ReNcell CX (cell line): ENCODE measurements around the genes H2AC15, H1-5, H2AC17 and ZSCAN16.

DNA sequence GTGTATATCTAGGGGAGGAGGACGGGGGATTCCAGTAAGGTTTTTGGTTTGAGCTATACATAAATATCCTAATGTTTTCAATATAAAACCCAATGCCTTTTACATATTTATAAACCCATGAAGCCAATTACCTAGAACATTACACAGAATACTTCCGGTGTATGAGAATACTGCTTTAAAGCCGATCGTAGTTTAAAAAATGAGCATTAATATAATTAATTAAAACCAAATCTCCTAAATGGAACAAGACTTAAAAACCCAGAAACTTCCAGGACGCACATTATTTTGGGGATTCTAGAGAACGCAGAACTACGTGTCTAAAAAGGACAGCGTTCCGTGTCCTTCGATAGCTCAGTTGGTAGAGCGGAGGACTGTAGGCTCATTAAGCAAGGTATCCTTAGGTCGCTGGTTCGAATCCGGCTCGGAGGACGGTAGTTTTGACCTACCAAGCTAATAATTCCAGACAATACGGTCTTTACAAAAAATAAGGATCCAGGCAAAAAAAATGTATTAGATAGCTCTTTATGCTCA lies 19.9 kb upstream of the ABT1 start:
- PRO-cap, result unidirectional peak, plus-strand start at position 380 of the sequence

- PRO-cap, result no peak
These were observed 82.6 kb downstream of the H2BC11 start for GRCh38 chr6:27049972-27050511.

DNA sequence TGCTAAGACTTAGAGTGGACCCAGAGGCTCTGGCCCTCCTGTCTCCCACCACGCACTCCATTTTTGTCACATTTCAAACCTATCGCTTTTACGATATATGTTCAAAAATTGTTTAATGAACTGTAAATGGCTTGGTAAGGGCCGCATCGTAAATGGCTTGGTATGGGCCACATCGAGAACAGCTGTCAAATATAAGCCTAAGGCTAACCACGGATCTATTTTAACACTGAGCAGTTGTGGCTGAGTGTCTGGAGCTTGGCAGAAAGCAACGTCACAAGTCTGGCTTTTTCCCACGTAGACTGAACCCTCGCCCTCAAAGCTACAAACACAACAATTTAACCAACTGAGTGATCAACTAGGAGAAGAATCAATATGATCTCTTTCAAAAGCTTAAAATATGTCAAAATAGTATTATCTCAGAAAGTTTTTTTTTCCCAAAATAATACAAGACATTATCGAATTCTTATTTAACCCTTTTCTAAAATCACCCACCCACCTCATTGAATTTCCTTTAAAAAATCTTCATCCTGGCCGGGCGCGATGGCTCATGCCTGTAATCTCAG lies 29.2 kb downstream of the H2AC12 start:
- PRO-cap, result no peak

- PRO-cap, result no peak
These were observed 8.9 kb upstream of the PRSS16 start for GRCh38 chr6:27238394-27239305.

GRCh38 chr6:27303645-27304067 lies 8.4 kb downstream of the POM121L2 start:
- PRO-cap, result unidirectional peak, minus-strand start at chr6:27303857

- PRO-cap, result no peak
These were observed 6.7 kb upstream of the ZNF184 start for GRCh38 chr6:27479744-27479850.

DNA sequence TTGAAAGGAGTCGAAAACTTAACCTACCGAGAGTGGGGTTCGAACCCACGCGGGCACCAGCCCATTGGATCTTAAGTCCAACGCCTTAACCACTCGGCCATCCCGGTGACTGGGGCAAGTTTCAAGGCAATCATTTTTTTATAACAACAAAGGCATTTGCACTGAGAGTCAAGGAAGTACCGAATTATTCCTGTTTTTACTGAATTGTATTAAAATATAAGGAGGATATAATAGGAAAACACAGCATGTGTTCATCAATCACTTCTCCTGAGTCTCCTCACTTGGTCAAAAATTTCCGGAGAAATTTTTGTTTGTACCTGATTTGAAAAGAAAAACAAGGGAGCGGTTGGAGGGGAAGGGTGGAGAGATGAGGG lies 86.6 kb downstream of the H2BC13 start:
- PRO-cap, result unidirectional peak, minus-strand start at position 105 of the sequence

DNA sequence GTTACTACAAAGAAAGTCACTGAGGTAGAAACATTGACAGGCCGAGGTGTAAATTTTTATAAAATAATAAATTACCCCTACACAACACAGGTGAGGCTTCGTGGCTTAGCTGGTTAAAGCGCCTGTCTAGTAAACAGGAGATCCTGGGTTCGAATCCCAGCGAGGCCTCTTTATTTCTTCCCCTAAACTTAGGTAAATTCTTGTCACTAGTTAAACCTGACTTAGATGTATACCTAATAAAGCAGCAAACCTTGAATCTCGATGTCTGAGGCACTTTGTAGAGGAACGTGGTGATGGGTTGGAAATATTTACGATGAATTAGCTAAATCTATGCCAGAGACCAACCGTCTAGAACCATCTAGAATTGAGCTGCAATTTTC lies 81.1 kb downstream of the H2BC13 start:
- PRO-cap, result no peak

- PRO-cap, result no peak
These were observed 25.0 kb downstream of the H2BC13 start for GRCh38 chr6:27782561-27783375.

- PRO-cap, result no peak
These were observed 387 bp downstream of the H2AC13 start for GRCh38 chr6:27808352-27808768.

DNA sequence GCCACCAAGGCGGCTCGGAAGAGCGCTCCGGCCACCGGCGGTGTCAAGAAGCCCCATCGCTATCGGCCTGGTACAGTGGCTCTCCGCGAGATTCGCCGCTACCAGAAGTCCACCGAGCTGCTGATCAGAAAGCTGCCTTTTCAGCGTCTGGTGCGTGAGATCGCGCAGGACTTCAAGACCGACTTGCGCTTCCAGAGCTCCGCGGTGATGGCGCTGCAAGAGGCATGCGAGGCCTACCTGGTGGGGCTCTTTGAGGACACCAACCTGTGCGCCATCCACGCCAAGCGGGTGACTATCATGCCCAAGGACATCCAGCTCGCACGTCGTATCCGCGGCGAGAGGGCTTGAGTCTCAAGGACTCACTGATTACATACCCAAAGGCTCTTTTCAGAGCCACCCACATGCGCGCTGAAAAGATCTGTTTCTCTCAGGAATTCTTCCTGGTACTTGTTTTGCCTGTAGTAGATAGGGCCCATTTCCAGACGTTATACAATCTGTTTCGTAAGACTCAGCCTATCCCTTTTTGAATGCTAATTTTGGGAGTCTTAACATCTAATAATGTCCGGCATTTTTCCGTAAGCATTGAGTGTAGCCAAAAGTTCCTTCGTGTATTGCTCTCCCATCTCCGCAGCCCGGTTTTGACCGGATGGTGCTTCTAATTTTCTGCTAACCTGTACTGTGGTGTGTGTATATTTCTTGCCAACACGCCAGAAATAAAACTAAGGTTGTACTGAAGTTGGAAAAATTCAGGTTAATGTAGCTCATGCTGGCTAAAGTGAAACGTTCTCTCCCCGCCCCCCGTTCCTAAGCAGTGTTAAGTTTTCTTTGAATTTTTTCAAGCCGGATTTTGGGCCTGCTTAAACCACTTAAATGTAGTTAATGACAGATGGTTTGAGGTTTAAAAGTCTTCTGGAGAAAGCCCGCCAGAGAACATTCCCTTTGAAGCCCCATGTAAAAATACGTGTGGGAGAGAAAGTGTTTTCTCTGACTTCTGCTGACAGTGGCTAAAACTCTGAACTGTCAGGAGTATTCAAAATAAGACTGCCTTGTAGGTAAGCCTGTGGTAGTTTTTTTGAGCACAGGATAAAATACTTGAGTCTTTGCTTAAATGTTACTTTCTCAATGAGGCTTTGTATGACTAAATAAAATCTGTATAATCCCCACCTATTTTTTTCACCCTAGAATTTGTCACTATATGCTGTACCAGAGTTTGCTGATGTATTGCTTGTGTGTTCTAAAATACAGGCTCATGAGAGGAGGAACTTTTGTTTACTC lies 723 bp downstream of the H3C10 start:
- PRO-cap, result bidirectional peak, plus-strand start at position 145 of the sequence, minus-strand start at position 143 of the sequence

- PRO-cap, result bidirectional peak, plus-strand start at chr6:27837146, minus-strand start at chr6:27837026; bidirectional peak, plus-strand start at chr6:27837527, minus-strand start at chr6:27837591
These were observed 1.2 kb downstream of the H2AC15 start for GRCh38 chr6:27836702-27837646.

GRCh38 chr6:27838206-27838481 lies at the start of gene H2AC15:
Gene H2AC15, minus strand, starts transcription at chr6:27838375.
- PRO-cap, result bidirectional peak, plus-strand start at chr6:27838575, minus-strand start at chr6:27838260

GRCh38 chr6:27865896-27866504 lies 883 bp downstream of the H2AC16 start:
- PRO-cap, result no peak

- PRO-cap, result unidirectional peak, minus-strand start at chr6:27867582
These were observed at the start of gene H1-5 for GRCh38 chr6:27866913-27867959. Gene H1-5, minus strand, starts transcription at chr6:27867588.

DNA sequence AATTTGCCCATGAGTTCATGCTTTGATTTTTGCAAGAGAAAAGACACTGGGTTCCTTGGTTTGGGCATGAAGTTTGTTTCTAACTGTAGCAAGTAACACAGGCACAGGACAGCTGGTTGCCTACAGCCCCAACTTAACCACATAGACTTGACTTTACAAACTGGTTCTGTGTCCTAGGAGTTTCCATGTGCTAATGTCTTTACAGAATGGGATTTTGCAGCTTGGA lies 485 bp upstream of the H1-5 start:
- PRO-cap, result no peak

DNA sequence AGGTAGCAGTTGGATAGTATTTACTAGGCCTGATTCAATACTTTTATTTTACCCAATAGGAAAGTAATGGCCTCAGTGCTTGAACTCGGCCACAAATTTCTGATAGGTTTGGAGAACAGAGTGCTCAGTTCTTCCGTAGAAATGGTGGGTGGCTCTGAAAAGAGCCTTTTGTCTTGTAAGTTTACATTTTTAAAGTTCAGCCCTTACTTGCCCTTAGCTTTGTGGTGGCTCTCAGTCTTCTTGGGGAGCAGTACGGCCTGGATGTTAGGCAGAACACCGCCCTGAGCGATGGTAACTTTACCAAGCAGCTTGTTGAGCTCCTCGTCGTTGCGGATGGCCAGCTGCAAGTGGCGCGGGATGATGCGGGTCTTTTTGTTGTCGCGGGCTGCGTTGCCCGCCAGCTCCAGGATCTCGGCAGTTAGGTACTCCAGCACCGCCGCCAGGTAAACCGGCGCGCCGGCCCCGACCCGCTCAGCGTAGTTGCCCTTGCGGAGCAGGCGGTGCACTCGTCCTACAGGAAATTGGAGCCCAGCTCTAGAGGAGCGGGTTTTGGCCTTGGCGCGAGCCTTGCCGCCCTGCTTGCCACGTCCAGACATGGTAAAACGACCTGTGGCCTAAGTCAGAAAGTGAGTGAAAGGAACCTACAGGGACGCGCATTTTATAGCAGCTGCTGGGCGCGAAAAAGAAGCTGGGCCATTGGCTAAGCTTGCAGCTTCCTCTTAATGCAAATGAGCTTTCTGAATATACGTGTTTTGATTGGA lies at the start of gene H2AC17:
TSS of gene H2AC17 (minus strand) at position 632 of the 761 bp plus-strand sequence.
- PRO-cap, result bidirectional peak, plus-strand start at position 240 of the sequence, minus-strand start at position 132 of the sequence; bidirectional peak, plus-strand start outside the sequence, minus-strand start at position 626 of the sequence

GRCh38 chr6:28124324-28125330 lies at the start of gene ZSCAN16:
Gene ZSCAN16, plus strand, starts transcription at chr6:28124609.
- PRO-cap, result bidirectional peak, plus-strand start at chr6:28124628, minus-strand start at chr6:28124497

DNA sequence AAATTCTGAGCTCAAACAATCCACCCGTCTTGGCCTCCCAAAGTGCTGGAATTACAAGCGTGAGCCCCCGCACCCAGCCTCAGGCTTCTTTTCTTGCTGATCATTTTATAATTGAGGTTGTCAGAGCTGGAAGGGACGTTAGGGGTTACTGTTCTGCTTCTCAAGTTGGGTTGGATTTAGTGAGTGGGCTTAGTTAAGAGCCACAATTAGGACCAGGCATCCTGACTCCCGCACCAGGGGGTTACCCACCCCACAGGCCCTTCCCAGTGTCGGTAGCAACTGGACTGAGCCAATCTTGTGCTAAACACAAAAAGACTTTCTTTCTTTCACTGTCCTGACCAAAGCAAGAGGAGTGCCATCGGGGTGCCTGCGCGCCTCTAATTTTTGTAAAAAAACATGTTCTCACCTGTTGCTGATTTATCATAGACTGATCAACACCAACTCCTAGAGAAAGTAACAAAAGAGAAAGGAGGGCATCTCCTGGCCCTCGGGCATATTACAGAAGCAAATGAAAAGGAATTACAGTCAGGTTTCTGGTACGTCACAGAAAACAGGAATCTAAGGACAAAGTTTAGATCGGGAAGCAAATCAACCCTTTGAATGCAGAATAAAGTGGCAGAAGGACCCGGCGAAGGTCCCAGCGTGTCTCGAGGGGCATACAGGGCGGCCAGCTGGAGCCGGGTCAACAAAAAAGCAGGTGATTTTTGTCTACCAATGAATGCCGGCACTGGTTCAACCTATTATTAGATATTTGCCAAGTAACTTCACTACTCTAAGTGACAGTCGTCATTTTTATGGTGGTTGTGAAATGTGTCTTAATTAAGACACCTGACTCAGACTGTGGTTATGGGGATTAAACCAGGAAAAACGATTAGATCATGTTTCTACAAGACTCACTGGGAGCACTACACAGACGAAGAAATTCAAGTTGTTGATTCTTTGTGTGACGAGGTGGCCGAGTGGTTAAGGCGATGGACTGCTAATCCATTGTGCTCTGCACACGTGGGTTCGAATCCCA lies 12.7 kb upstream of the ZSCAN9 start:
- PRO-cap, result bidirectional peak, plus-strand start at position 948 of the sequence, minus-strand start at position 643 of the sequence

- PRO-cap, result no peak
These were observed 4.5 kb downstream of the ZKSCAN3 start for GRCh38 chr6:28353753-28355119.